OCI-LY7 (cell line): ENCODE measurements around a stretch of chr7.

DNA sequence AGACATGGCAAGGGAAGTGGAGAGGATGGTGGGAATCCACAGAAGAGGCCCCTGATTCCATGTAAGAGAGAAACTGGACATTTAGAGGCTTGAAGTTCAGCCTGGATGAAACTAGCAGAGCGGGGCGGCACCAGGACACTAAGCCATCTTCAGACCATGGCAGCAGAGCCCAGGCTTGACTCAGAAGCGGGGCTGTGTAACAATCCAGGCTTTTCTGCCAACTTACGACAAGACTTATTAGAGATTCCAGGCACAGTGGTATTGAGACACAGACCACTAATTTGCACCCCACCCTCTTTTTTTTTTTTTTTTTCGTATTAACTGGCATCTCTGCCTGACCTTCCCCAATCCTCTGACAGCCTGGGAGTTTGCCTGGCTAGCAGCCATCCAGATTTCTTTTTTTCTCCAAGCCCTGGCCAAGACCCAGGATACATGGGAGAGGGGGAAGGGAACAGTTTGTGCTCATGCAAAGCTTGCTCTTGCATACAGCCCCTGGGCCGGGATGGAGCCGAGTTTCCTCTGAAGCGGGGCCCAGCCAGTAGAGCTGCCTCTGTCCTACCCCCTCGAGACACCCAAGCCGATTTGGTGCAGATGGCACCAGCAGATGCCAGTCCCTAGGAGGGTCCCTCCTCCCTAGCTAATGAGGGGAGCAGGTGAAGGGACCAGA is 182.4 kb downstream of the PLXNA4 start:
- PRO-cap = no peak
- RAMPAGE, long total RNA = no peak

GRCh38 chr7:132398114-132398805 is 178.0 kb downstream of the PLXNA4 start:
- PRO-cap = no peak
- RAMPAGE, long total RNA = no peak

GRCh38 chr7:133753282-133753922 is 373.7 kb upstream of the LRGUK start:
- PRO-cap = no peak
- RAMPAGE, long total RNA = no peak

DNA sequence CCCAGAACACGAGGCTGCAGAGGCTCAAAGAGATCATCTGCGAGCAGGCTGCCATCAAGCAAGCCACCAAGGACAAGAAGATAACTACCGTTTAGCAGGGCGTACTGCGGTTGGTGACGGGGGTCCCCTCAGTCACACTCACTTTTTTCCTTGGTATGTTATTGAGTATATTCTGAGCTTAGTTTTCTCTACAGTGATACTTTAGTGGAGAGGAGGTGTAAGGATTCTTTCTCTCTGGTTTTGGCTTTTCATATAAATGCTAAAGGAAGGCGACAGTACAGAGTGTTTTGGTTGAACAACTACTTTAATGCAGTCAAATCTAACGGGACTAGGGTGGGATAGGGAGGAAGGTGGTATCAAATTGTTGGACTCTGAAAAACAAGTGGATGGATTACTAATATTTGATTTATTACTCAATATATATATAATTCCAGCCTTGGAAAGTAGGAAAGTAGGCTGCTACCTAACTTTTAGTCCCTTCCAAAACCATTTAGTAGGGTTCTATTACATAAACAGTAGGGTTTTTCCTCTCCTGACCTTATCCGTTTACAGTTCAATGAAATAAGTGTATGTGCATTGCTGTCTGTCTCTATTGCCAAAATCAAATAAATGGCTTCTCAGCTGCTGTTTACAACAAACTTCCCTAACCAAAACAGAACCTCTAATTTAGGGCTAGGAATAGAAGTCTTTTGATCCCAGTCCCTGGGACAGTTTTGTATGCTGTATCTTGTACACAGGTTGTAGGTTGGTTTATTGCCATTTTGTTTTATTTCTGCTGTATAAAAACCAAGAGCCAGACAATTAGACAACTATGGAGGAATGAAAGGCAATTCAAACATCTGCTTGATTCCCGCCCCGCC is 62.5 kb upstream of the LRGUK start:
- PRO-cap = no peak
- RAMPAGE, long total RNA = no peak

- PRO-cap = no peak
- RAMPAGE, long total RNA = no peak
Observed at GRCh38 chr7:134083653-134084397, 43.3 kb upstream of the LRGUK start.

DNA sequence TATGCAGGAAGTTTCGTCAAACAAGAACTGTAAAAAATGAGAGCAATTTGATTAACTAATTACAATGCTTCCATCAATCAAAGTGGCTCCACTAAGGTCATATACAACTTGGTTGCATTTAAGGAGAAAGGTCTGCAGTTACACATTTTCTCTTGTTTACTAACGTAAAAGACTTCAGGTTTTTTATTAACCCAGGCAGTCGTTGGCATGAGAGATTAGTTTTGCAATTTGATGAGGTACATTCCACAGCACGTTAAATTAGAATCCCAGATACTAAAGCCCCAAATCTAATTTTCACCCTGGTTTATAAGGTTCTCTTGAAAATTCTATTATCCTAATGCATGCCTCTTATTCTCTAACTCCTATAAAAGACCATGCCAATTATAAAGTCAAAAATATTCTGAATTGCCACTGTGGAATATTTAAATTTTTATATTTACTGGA is 37.9 kb downstream of the SLC35B4 start:
- PRO-cap = no peak
- RAMPAGE, long total RNA = no peak

DNA sequence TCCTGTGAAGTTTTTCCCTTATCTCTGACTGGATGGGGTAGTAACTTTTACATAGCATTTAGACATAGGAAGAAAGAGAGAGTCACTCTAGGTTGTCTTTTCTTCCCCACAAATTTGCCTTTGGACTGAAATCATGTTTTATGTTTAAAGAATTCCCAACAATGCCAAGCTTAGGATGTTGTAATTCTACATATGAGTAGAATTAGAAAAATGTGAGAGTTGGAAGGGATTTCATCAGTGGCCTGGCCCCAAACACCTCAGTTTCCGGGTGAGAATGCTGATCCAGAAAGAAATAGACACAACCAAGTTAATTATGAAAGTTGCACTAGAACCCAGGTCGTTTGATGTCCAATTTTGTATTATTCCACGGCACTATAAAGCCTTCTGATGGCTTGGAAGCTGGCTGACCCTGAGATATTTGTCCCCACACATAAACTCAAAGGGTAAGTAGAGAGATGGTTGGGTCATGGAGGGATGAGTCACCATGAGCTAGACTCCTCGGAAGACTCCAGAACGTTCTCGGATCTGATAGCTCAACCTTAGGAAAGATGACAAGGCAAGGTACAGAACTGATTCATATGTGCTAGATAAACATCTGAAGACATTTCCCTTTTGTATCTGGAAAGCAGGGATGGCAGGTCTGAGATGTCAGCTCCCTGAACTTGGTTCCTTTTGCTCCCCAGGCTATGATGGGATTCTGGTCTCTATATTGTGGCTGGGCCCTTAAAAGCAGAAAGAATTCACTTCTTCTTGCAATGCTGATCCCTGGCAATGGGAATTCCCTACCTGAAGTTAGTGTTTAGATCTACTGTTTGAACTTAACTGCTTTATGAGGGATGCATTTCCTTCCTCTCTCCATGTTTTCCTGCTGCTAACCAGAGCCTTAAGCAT is 48.8 kb upstream of the SLC35B4 start:
- PRO-cap = no peak
- RAMPAGE, long total RNA = no peak

DNA sequence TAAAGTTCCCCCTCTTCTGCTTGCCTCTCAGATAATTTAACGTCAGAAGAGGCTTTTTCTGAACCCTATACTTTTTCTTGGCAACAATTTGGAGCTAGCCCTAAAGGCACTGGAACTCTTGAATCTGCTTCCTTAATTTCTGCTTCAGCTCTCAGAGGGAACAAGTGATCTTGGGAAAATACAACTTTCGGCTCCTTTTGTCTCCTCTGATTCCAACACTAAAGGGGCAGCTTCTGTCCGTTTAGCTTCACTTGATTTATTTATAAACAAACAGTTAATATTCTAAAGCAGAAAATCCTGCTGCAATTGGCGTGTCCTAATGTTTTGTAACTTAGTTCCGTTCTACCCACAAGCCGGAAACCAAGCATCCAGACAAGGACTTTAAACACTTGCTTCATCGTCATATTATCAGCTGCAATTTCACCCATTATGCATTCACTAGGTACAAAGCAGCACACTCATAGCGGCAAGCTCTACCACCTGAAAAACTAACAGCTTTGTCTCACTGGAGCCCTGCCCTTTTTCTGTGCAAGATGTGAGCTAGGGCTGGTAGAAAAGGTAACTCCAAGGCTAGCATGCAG is 43.9 kb upstream of the BPGM start:
- PRO-cap = no peak
- RAMPAGE, long total RNA = no peak

DNA sequence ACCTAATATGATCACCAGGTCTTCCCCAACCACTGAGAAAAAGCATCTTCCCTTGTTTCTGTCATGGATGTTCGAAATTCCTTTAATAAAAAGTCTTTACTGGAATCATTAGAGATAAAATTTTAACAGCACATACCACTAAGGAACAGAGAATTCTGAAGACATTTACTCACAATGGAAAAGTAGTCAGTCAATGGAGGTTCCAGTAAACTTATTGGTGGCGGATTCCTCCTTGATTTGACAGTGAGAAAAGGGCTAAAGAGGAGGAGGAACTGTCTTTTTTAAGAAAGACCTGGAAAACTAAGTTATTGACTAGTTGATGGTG is 46.0 kb downstream of the BPGM start:
- PRO-cap = no peak
- RAMPAGE, long total RNA = no peak

DNA sequence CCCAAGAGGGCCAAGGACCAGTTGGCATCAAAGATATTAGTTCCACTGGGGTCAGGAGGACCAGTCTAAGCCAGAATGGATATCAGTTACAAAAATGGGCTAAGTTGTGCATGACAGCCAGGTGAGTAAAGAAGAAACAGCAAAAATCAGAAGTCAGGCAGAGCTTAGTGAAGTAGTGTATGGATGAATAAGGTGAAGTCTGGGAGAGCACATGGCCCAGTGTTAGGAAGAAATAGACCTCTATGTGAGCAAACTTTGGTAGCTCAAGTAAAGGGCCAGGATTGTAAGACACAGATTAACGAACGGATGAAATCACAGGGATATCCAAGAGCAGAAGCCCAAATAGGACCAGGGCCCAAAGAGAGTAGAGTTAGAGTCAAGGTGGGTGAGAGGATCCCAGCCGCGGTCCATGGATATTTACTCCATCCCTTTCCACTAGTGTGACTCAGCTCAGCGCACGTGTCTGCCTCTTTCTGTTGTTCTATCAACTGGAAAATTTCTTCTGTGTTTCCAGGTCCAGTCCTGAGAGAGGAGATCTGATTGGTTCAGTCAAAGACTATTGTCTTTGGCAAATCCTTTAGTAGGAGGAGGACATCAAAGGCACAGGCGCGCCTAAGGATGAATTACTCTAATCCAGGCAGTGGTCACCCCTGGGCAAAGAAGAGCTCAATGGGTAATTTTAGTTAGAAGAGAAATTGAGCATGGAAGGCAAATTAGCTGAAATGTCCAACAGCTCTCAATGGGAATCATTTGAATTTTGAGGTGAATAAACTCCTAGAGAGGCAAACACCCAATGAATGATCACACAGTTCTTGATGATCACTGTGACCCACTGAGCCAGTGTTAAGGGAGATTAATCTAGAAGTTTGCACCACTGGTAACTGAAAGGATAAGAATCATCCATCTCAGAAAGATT is 5.2 kb downstream of the CALD1 start:
- PRO-cap = no peak
- RAMPAGE, long total RNA = no peak

DNA sequence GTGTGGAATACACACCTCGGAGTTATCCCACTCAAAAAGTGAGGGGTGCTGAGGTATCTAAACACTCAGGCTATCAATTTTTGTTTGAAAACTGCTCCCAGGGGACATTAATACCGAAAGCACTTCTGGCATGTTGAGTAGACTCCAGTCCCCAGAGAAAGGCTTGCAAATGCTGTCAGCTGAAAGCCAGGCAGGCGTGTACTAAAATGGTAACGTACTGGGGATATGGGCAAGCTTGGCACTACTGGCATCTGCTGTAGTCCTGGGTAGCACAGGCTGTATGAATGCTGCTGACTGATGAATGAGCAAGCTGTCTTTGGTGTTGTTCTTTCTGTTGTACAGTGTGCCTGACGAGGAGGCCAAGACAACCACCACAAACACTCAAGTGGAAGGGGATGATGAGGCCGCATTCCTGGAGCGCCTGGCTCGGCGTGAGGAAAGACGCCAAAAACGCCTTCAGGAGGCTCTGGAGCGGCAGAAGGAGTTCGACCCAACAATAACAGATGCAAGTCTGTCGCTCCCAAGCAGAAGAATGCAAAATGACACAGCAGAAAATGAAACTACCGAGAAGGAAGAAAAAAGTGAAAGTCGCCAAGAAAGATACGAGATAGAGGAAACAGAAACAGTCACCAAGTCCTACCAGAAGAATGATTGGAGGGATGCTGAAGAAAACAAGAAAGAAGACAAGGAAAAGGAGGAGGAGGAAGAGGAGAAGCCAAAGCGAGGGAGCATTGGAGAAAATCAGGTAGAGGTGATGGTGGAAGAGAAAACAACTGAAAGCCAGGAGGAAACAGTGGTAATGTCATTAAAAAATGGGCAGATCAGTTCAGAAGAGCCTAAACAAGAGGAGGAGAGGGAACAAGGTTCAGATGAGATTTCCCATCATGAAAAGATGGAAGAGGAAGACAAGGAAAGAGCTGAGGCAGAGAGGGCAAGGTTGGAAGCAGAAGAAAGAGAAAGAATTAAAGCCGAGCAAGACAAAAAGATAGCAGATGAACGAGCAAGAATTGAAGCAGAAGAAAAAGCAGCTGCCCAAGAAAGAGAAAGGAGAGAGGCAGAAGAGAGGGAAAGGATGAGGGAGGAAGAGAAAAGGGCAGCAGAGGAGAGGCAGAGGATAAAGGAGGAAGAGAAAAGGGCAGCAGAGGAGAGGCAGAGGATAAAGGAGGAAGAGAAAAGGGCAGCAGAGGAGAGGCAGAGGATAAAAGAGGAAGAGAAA is 53.3 kb upstream of the AGBL3 start:
- PRO-cap = no peak
- RAMPAGE, long total RNA = no peak

GRCh38 chr7:134939145-134939591 is 47.1 kb upstream of the AGBL3 start:
- PRO-cap = no peak
- RAMPAGE, long total RNA = no peak

DNA sequence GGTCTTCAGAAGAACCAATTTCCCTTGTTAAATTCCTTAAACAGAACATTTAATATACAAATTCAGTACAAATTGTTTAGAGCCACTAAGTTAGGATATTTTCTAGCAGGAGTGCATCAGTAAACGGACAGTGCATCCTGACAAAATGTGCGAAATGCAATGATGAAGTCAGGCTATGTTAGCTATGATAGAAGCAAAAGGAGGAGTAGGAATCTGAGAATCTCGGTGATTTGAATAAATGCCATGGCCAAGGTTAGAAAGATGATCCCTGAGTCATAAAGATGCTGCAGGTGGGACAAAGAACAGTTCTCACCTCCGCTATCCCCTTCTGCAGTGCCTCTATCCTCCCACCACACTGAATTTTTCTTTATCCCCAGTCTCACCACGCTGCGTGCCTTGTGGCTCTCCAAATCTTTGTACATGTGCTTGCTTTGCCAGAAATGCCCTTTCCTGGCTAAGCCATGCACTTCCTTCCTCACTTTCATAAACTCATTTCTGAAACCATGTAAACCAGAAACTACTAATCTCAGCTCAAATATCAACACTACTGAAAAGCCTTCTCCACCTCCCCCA is 31.8 kb upstream of the AGBL3 start:
- PRO-cap = no peak
- RAMPAGE, long total RNA = no peak

GRCh38 chr7:135193418-135194114 is 17.8 kb downstream of the WDR91 start:
- PRO-cap = no peak
- RAMPAGE, long total RNA = no peak

DNA sequence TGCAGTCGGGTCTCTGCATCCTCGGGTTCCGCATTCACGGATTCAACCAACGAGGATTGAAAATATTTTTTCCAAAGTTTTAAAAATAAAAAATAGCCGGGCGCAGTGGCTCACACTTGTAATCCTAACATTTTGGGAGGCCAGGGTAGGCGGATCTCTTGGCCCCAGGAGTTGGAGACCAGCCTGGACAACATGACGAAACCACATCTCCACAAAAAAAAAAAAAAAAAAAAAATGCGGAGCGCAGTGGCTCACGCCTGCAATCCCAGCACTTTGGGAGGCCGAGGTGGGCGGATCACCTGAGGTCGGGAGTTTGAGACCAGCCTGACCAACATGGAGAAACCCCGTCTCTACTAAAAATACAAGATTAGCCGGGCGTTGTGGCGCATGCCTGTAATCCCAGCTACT is 877 bp upstream of the WDR91 start:
- PRO-cap = no peak
- RAMPAGE, long total RNA = no peak

GRCh38 chr7:135291728-135292038 is 58.0 kb downstream of the STRA8 start:
- PRO-cap = no peak
- RAMPAGE, long total RNA = no peak

DNA sequence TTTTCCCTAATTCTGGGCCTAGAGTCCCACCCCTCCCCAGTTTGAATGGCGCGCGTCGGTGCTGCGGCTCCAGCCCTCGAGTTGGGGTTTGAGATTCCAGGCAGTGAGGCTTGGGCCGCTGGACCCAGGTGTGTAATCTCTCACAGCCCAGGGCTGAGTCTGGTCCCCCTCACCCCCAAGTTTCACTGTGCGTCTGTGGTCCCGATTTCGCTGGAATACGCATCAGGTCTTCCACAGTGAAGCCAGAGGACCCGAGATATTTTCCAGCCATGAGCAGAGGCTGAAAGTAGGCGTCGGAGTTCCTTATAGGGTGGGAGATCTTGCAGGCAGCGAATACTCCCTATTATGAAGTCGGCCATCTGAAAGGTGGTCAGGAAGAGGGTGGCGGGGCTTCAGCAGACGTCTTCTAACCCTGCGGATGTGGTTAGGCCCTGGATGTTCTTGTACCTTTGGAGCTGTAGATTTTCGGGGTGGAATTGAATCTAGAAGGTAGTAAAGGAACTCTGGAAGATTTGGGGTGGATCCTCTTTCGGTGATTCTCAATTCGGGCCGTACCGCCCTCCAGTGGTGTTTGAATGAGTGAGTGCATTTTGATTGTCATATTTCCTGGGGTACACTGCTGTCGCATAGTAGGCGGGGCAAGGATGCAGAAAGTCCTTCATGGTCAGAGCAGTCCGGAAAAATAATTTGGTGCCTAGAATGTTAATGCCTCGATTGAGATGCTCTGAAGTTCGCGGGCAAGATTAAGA is 544 bp downstream of the NUP205 start:
- PRO-cap = unidirectional peak, plus-strand start at position 39 of the sequence; bidirectional peak, plus-strand start at position 343 of the sequence, minus-strand start at position 307 of the sequence; unidirectional peak, minus-strand start at position 577 of the sequence
- RAMPAGE, long total RNA = no peak

- PRO-cap = no peak
- RAMPAGE, long total RNA = no peak
Observed at GRCh38 chr7:135584321-135585578, 27.0 kb downstream of the NUP205 start.

- PRO-cap = no peak
- RAMPAGE, long total RNA = no peak
Observed at GRCh38 chr7:135678871-135679070, 16.5 kb downstream of the STMP1 start.

- PRO-cap = no peak
- RAMPAGE, long total RNA = no peak
Observed at GRCh38 chr7:135927116-135927685, 50.0 kb downstream of the MTPN start.